Colic lymph node (tissue), 1 donor: ENCODE results near the gene CRAT.

- PRO-cap, result no peak
Measured at GRCh38 chr9:128885655-128886454, 3.9 kb downstream of the LRRC8A start.

DNA sequence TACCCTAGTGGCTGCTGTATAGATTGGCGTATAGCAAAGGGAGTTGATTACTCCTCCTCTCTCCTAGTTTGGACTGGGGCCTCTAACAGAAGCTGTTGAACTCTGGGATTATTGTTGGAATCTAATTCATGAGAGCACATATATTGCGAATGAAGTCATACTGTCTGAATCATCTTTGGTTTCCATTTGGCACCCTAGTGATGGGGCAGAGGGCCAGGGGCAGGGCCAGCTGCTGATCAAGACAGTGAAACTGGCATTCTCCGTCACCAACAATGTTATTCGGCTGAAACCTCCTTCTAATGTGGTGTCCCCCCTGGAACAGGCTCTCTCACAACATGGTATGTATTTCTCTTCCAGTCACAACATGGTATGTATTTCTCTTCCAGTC lies 40.3 kb downstream of the SH3GLB2 start:
- PRO-cap, result no peak

DNA sequence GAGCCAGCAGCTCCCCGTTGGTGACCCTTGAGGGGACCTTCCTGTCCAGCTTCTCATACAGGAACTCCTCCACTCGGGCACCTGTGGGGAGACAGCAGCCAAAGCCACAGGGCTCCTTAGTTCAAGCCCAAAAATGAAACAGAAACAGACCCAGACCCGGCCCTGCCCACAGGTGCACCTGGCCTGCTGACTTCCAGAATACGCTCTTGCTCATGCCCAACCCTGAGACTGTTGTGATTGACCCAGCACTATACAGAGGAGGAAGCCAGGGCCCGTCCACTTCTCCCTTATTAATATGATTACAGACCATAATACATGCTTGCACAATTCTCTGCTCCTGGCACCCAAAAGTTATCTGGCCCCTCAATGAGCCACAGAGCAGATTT lies 7.0 kb downstream of the SH3GLB2 start:
- PRO-cap, result no peak

DNA sequence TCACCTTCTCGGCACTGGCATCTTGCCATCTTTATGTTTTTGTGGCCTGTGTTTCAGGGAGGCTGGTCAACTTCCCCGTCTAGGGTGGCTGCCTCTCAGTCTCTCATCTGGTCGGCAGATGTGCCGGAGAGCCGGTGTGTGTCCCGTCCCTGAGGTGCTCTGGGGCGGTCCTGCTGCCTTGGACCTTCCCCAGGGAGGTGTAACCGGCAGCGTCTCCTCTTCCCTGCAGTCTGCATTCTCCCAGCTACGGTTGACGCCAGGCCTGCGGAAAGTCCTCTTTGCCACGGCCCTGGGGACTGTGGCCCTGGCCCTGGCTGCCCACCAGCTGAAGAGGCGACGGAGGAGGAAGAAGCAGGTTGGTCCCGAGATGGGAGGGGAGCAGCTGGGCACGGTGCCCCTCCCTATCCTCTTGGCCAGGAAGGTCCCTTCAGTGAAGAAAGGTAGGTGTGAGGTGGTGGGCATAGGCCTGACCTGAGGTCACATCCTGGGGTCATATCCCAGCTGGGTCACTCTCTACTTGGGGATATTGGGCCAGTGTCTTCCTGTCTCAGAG lies 5.7 kb downstream of the MIGA2 start:
- PRO-cap, result no peak

DNA sequence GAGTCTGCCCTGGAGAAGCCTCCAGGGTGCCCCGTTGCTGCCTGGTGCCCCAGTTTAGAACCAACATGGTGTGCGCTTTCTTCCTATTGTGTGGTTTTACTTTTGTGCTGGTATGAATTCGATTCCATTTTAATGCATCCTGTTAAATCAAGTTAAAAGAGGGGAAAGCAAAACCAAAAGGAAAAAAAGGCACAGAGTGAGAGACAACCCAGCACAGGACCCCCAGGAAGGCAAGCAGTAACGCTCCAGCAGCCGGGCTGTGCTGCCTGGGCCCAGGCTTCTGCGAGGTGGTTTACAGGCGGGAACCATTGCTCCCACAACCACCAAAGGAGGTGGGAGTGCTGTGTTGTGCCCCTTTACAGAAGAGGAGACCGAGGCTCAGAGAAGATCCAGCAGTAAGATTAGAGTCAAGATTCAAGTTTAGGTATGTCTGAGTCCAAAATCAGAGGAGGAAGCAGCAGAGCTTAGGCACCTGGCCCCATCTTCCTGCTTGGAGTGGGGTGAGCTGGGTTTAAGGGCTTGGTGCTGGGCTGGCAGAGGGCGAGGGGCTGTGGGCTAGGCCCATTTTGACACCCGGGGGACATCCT lies 12.3 kb upstream of the DOLPP1 start:
- PRO-cap, result no peak

- PRO-cap, result bidirectional peak, plus-strand start at chr9:129110950, minus-strand start at chr9:129110676
Measured at GRCh38 chr9:129110256-129110831, at the start of gene CRAT. TSS of gene CRAT (minus strand) at chr9:129110793.

DNA sequence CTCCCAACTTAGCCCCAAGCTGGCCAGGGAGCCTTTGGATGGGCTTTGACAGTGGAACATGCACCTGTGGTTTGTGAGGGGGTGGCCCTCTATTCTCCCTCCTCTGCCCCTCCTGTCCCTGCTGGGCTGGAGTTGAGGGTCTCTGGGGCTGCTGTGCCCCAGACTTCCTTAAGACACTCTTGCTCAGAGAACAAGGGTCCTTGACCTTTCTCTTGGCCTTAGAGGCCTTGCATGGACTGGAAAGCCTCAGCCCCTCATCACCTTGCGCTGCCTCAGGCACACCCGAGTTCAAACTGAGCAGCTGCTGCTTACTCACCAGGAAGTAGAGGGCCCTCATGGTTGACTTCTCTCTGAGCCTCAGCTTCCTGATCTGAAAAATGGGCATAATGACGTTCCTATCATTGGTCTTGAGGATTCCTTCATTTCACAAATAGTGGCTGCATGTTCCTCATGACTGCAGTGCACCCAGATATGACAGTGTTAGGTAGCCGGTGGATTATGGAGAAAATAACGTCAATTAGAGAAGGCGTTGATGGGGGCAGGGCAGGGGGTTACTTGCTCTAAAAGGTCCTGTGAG lies 28.7 kb downstream of the IER5L start:
- PRO-cap, result no peak

DNA sequence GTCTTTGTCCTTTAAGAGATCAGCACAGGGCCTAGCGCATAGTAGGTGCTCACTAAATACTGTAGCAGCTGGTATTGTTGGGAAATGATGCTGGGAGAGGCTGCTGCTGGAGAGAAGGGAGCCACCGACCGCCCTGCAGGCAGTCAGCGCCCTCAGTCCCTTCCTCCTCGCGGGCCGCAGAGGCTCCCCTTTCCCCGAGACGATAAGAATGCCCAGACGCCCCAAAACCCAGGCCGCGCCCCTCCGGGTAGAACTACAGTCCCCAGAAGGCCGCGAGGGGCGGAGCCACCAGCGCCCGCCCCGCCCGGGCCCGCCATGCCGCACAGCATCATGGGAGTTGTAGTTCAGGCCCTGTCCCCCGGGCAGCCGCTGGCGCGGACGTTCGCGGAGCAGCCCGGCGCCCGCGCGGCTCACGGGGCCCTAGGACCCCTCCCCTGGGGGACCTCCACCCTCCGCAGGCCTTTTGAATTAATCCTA lies 24.6 kb upstream of the IER5L start:
- PRO-cap, result unidirectional peak, plus-strand start at position 347 of the sequence

DNA sequence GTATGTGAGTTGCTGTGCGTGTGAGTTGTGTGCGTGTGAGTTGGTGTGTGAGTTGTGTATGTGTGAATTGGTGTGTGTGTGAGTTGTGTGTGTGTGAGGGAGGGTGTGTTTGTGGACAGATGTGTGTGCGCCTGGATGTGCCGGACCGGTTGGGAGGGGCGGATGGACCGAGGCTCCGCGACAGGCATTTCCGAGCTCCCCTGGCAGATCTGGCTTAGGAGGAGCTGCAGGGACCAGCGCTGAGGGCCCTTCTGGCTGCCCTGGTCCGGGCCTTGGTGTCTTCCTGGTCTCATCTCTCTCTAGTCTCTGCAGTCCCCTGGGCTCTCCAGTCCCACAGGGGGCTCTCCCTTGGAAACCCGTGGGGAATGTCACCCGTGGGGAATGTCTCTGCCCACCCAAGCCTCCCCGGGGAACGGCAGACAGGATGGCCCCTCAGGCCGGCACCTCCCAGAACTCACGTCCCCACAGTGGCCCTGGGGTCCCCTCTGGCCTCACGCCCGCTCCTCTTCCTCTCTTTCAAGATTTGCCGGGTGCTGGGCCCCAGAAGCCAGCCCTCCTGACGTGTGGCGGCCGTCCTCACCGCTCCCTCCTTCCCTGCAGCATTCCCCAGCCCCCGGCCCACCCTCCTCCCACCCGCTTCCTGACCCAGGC lies 162.9 kb upstream of the IER5L start:
- PRO-cap, result no peak

DNA sequence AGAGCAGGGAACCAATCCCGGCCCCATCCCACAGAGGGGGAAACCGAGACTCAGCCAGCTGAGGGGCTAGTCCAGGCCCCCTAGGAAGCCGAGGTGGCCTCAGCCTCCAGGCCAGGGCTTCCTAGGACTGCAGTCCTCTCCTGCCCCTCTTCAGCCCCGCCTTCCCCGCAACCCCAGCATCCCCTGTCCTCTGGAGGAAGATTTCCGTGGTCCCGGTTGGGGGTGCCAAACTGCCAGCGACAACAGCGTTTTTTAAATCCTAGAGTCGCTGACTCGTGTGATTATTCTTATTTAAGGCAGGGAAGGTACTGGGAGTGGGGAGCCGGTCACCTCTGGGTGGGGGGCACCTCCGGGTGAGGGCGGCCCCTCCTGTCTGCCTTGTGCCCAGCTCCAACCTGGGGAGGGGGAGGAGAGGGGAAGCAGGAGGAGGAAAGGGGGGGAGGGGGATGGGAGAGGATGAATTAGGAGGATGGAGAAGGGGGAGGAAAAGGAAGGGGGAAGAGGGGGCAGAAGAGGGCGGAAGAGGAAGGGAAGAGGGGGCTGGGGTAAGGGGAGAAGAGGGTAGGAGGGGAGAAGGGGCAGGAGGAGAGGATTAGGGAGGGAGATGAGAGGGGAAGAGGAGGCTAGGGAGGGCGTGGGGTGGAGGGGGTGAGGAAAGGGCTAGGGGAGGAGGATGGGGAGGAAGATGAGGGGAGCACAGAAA lies 173.1 kb upstream of the IER5L start:
- PRO-cap, result no peak

- PRO-cap, result bidirectional peak, plus-strand start at chr9:129483845, minus-strand start at chr9:129483664
Measured at GRCh38 chr9:129483126-129483979, 137.5 kb downstream of the C9orf50 start.

- PRO-cap, result no peak
Measured at GRCh38 chr9:129494209-129494862, 126.6 kb downstream of the C9orf50 start.

GRCh38 chr9:129496532-129497563 lies 124.1 kb downstream of the C9orf50 start:
- PRO-cap, result bidirectional peak, plus-strand start at chr9:129496921, minus-strand start at chr9:129496721; bidirectional peak, plus-strand start at chr9:129497199, minus-strand start at chr9:129497040; bidirectional peak, plus-strand start at chr9:129497432, minus-strand start at chr9:129497315

- PRO-cap, result no peak
Measured at GRCh38 chr9:129570382-129571098, 50.4 kb downstream of the C9orf50 start.

DNA sequence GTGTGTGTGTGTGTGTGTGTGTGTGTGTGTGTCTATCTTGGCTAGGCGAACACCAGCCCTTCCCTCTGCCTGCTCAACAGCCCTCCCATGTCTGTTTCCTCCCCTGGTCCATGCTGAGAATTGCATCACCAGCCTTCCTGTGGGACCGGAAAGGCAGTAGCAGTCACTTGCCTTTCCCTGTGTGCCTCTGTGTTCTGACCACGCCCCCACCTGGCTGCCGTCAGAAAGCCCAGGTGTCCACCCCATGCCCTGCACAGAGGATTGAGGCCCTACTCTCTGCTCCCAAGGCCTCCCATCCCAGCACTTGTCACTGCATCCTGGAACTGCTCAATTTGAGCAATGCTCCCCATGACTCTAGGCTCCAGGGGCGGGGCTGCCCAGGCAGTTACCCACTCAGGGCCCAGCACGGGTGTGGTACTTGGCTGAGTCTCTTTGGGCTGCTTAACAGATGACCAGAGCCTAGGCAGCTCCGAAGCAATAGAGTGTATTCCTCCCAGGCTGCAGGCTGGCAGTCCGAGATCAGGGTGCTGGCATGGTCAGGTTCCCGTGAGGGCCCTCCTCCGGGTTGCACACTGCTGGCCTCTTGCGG lies 13.3 kb downstream of the C9orf50 start:
- PRO-cap, result unidirectional peak, minus-strand start at position 93 of the sequence

DNA sequence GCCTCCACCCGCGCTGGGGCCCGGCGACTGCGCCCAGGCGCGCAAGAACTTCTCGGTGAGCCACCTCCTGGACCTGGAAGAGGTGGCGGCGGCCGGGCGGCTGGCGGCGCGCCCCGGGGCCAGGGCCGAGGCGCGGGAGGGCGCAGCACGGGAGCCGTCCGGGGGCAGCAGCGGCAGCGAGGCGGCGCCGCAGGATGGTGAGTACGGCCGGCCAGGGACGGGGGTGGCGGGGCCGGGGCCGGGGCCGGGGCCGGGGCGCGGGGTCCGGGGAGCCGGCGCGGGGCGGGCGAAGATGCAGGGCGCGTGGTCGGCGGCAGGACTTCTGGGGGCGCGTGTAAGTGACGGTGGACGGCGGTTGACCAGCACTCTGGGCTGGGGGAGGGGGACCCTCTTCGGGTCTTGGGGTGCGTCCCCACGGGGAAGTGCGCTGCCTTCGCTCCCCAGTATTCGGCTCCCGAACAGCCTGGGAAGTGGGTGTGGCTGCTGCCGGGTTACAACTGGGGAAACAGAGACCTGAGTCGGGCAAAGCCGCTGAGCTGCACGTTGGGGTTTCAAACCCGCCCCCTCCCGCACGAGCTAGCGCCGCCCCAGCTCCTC lies 581 bp downstream of the PRRX2 start:
- PRO-cap, result no peak

DNA sequence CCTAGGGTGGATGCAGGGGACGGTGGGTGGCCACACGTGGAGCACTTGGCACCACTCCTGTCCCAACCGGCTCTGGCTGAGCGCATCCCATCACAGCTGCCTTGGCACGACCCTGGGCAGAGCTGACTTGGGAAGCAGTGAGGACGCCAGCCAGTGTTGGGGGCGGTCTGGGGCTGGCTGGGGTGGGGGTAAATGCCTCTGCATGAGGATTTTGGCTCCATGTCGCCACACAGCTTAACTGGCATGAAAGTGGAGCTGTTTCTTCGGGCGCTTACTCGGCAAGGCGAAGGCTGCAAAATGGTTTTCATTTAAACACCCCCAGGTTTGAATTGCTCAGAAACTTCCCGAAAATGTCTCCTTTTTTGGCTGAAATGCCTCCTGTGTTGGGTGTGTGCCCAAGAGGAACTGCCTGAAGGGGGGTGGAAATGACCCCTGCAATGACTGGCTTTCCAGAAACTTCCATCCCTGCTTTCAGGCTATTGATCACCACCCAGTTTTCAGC lies 38.3 kb downstream of the PTGES start:
- PRO-cap, result no peak

DNA sequence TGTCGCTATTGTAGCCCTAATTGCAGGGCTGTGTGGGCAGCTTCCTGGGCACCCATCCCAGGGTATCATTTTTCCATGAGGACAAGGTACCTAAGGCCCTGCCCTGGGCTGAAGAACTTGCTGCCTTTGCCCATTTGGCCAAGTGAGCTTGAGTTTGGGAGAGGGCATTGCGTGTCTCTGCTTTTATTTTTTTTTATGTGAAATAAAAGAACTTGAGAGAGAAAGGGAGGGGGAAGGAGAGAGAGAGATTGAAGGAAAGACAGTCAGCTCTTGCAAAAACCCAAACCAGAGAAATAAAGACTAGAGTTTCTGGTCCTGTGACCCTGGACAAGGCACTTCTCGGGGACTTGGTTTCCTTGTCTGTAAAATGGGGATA lies 26.7 kb downstream of the PTGES start:
- PRO-cap, result no peak

- PRO-cap, result no peak
Measured at GRCh38 chr9:129773550-129774226, 20.8 kb upstream of the PTGES start.

- PRO-cap, result no peak
Measured at GRCh38 chr9:129776990-129777822, 24.4 kb upstream of the PTGES start.